Peritoneum (tissue), 1 donor: Measurements from ENCODE around the gene ACSL1.

GRCh38 chr4:182555831-182556563 is 312.8 kb downstream of the TENM3 start:
- PRO-cap = no peak

DNA sequence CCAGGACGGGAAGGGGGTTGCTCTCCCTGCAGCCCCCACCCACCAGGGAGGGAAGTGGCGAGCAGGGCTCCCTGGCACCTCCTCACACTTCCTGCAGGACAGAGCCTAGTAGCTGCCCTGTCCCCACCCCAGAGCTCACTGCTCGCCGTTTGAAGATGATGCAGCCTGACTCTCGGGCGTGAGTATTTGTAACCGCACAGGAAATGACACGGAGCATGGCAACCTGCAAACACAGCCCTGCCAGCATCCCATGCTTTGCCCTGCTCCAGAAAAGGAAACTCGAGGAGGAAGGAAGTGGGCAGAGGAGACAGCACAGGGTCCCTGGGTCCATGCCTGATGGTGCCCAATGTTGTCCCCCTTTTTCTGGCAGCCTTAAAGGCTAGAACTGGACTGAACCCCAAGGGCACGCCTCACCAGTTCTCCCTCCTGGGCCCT is 108.0 kb downstream of the DCTD start:
- PRO-cap = no peak

- PRO-cap = no peak
These were observed 61.6 kb upstream of the WWC2 start for GRCh38 chr4:183037321-183037941.

- PRO-cap = no peak
These were observed 23.2 kb downstream of the RWDD4 start for GRCh38 chr4:183635813-183636176.

- PRO-cap = no peak
These were observed 99.6 kb downstream of the TRAPPC11 start for GRCh38 chr4:183758713-183759093.

GRCh38 chr4:183764226-183764865 is 105.3 kb downstream of the TRAPPC11 start:
- PRO-cap = no peak

DNA sequence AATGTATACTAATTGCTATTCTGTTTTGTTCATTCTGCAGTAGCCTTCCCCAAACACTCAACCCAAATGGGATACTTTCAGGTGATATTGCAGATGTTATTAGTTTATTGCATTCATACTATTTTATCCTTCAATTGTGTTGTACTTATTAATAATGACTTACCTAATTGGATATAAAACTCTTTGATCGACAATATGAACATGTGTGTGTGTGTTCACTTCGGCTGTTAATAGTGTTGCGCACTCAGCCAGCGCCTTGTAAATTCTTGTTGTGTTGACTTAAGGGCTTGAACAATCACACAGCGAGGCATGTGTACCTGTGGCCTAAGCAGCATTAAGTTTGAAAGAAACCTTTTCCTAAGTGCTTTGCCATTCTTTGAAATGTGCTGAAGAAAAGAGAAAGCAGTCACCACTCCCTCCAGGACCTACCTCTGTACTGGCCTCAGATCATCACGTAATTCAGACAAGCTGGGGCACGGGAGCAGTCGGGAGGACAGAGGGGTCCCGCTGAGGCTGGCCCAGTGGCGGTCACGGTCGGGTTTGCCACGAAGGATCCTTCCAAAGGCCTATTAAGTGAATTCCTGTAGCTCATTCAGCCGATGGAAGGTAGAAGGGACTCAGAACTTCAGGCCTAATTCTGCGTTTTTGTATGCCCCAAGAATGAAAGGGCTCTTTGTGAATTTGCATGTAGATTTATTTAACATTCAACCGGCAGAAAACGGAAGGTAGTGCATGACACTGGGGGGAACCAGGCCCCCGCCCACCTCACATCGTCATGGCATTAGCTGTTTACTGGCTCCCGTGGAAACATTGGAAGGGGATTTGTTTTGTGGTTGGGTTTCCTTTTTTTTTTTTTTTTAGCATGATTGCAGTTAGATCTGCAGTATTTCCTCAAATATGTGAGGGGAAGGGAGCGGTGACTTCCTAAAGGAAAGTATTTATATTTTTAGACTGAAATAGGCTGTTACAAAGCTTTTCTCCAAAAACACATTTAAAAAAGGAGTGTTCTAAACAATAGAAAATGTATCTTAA is 106.2 kb downstream of the TRAPPC11 start:
- PRO-cap = no peak

GRCh38 chr4:183885778-183886293 is 19.3 kb upstream of the STOX2 start:
- PRO-cap = no peak

DNA sequence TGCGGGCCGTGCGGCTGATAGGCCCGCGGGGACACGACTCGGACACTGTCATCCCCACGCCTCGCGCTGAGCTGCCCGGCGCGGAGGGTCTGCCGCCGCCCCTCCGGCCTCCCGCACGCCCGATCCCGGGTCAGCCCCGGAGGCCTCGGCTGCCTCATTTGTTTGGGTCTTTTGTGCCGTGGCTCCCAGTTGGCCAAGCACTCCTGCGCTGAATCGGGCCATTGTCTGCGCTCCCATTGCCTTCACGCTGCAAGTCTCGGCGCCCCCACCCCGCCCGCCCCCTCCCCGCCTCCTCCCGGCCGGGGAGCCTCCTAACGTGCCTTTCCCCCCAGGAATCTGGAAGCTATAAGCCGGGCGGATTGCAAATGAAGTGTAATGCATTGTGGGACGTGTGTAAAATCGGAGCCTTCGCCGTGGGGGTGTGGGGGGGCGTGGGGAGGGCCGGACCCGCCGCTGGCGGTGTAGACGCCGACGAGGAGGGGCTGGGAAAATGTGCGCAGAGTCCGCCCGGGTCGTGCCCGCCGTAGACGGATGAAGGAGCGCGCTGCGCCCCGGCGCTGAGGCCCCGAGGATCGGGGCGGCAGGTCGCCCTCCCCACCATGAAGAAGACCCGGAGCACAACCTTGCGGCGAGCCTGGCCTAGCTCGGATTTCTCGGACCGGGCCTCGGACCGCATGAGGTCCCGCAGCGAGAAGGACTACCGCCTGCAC is 1.2 kb downstream of the STOX2 start:
- PRO-cap = no peak

GRCh38 chr4:184284004-184284584 is 66.4 kb upstream of the ENPP6 start:
- PRO-cap = no peak

GRCh38 chr4:184284593-184284887 is 66.9 kb upstream of the ENPP6 start:
- PRO-cap = no peak

DNA sequence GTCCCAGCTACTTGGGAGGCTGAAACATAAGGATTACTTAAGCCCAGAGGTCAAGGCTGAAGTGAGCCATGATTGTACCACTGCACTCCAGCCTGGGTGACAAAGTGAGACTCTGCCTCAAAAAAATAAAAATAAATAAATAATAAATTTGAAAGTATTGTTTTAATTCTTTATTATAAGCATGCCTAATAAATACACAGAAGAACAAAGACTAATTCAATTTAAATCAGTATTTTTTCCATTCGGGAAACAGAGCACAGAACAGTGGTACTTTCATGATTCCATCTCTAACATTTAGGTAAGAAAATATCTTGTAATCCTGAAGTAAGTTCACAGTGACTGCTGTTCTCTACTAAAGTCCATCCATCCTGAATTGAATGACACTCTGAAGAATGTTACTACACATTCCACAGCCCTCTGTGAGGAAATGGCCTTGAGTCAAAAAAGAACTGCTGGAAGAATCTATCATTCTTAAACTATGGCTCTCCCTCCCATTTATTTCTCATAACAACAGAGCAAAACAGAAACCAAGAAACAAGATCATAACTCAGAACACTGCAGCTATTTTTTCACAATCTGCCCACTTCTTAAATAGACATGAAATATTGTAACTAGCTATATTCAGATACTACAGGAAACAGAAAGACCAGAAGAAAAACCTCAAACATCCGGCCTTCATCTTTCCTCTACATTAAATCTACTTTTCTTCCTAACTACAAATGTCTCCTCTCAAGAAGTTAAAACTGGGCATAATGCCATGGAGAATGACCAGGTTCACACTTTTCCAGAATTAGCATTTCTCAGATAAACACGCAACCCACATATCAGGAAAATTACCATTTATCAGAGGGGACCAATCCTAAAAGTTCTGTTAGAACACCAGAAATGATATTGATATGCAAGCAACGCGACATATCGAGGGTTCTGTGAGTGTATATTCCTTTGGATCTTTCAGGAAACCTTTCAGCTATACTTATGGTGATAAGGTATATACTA is 60.1 kb upstream of the IRF2 start:
- PRO-cap = no peak

DNA sequence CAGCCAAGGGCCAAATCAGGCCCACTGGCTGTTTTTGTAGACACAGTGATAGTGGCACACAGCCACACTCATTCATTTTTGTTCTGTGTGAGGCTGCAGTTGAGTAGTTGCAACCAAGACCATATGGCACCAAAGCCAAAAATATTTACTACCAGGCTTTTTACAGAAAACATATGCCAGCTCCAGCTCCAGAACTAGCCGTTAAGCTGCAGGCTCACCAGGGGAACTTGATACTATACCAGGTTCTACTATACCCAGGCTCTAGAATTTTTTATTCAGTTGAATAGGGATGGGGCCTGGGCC is 40.8 kb downstream of the ACSL1 start:
- PRO-cap = no peak

DNA sequence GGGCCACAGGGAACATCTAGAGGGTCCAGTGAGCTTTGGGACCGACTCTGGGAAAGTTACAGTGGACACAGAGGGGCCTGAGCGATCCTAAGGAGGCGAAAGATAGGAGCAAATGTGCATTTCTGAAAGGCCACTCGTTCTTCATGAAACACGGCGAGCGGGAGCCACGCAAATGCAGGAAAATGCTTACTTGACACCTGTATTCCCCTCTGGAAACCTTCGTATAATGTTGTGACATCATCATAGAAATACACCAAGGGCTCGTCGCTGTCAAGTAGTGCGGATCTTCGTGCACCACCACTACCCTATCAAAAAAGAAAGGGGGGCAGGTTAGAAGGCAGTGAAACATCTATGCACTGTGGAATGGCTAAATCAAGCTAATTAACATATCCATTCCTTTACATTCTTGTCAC is 37.3 kb downstream of the ACSL1 start:
- PRO-cap = no peak

DNA sequence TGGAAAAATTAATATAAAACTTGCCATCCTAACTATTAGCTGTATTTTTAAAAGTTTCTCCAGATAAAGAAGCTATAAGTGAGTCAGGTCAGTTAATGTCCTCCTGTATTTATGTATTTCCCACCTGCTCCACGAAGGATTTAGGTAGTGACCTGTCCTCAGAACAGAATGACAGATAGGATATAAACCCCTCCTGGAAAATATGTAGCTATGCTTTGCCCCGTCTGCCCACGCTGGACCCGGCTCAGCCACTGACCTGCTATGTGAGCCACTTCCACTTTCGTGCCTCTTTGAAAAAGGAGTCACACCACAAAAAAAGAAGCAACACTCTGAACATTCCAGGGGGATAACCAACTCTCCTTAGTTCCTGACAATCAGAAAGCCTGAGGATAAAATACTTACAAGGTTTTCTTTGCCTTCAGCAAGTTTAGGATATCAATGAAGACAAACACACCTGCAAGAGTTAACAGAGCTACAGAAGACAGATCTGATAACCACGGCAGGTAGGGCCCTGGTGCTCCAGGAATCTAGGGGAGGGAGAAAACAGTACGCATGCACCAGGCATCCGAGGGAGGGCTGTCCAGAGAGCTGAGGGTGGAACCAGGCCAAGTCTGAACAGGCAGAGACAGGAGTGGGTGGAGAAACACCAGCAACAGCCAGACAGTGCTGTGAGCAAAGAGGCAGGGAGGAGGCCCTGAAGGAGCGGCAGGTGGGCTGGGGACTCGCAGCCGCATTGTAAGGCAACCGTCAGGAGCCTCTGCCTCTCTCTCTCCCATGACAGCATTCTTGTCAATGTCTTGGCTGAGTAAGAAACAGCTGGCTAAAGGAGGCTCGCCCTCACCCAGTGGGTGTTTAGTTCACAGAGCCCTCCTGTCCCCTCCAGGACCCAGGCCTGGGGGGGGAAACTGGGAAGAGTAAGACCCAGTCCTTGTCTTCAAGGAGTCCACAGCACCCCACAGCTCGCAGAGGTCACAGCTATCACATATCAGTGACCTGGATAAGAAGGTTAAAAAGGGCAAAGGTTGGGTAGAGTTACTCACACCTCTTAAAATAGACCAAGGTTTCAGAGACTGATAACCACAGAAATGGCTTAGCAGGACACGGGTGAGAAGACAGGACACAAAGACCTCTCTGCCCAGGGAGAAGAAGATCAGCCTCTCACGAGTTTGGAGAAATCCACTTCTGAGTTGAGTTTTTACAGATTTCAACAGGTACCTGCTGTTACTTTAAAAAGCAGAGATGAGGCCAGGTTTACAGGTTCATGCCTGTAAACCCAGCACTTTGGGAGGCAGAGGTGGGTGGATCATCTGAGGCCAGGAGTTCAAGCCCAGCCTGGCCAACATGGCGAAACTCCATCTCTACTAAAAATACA is 10.7 kb downstream of the ACSL1 start:
- PRO-cap = no peak

- PRO-cap = bidirectional peak, plus-strand start at chr4:184826173, minus-strand start at chr4:184825968
These were observed at the start of gene ACSL1 for GRCh38 chr4:184825863-184826311. Gene ACSL1 (minus strand): TSS chr4:184825968.

GRCh38 chr4:184854607-184855132 is 28.9 kb upstream of the ACSL1 start:
- PRO-cap = no peak

DNA sequence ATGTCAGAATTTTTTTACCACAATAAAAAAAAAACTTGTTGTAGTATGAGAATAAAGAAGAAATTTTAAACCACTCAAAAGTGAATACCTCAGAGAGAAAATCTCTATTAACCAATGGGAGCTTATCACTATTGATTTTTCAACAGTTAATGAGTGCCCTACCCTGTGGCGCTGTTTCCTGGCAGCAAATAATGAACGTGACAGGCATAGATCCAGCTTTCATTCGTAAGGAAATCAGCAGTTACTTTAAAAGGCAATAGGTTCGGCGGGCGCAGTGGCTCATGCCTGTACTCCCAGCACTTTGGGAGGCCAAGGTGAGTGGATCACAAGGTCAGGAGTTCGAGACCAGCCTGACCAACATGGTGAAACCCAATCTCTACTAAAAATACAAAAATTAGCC is 32.6 kb upstream of the SLC25A4 start:
- PRO-cap = no peak

DNA sequence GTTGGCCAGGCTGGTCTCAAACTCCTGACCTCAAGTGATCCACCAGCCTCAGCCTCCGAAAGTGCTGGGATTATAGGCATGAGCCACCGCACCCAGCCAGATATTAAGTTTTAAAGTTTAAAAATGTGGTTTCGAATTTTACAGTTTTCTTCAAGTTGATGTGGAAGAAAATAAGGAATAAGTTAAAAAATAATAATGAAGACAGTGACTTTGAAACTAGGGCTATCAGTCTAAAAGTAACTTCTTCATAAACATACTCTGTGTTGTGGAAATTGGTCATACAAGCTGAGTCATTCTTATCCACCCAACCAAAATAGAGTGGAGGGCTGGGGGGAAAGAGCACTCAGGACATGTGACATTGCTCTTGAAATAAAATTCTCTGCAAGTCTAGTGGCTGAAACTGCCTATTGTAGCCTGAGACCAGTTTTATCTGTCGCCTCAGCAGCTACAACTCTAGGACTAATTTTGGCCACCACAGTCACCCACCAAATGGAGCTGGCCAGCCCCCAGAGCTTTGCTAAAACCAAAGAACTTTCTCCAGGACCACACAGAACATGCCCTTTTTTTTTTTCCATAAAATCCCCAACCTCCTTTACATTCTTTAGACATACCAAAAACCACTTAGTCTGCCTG is 23.2 kb upstream of the SLC25A4 start:
- PRO-cap = no peak

DNA sequence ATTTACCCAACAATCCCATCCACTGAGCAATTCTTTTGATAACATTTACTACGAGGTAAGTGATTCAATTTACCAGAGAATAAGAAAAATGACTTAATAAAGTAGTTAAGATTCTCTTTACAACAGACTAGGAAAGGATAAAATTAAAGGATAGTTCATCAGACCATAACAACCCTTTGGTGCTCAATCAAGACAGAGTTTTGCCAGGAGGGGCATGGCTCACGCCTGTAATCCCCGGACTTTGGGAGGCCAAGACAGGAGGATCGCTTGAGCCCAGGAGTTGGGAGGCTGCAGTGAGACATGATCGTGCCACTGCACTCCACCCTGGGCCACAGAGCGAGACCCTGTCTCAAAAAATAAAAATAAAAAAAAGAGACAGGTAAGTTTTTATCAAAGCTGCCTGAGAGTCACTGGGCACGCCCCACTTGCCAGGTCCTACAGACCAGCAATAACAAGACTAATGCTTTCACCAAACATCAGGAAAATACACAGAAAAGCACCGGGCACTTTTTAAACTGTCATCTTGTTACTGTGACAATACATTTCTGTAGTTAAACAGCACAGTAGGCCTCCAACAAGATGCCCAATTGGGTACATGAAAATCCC is 847 bp downstream of the CFAP97 start:
- PRO-cap = no peak